Upper lobe of left lung (tissue), 5 donors: Measurements from ENCODE around the genes N4BP2 and RBM47.

- PRO-cap, 2 experiments: peak in 2 of 2 experiments; most common plus-strand start chr4:40056907 (in 1); most common minus-strand start chr4:40056813 (in 2)
- RAMPAGE, long total RNA, 4 experiments: start-site peak on the plus strand in 3 of 4 experiments, at chr4:40056864-40056935 at its widest, 23 to 181 reads per replicate
Observed at GRCh38 chr4:40056515-40057104, at the start of gene N4BP2. N4BP2 (plus strand) TSS chr4:40056850.

- PRO-cap, 2 experiments: no peak in any of the 2 experiments
- RAMPAGE, long total RNA, 4 experiments: no peak in any of the 4 experiments
Observed at GRCh38 chr4:40369829-40370048, 34.6 kb downstream of the CHRNA9 start.

DNA sequence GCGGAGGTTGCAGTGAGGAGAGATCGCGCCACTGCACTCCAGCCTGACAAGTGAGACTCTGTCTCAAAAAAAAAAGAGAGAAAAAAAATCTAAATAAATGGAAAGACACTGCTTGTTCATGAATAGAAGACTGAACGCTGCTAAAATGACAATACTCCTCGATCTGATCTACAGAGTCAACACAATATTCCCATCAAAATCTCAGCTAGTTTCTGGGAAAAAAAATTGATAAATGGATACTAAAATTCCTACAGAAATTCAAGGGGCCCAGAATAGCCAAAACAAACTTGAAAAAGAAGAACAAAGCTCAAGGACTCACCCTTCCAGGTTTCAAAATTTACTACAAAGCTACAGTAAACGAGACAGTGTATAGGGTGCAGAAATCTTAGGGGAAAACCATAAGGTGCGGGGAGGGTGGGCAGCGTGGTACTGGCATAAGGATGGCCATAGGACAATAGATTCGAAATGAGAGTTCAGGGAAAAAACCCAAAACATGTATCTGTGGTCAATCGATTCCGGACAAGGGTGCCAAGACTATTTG lies 138.9 kb downstream of the RBM47 start:
- PRO-cap, 2 experiments: no peak in any of the 2 experiments
- RAMPAGE, long total RNA, 4 experiments: start-site peak on the minus strand in 1 of 4 experiments, centred at position 125 of the sequence, 8 reads per replicate

GRCh38 chr4:40513903-40514410 lies 115.7 kb downstream of the RBM47 start:
- PRO-cap, 2 experiments: no peak in any of the 2 experiments
- RAMPAGE, long total RNA, 4 experiments: no peak in any of the 4 experiments

- PRO-cap, 2 experiments: peak in 1 of 2 experiments; most common plus-strand start chr4:40629715 (in 1); most common minus-strand start chr4:40629690 (in 1)
- RAMPAGE, long total RNA, 4 experiments: start-site peak on the minus strand in 4 of 4 experiments, at chr4:40629717-40630187 at its widest, 25 to 1,270 reads per replicate
Observed at GRCh38 chr4:40629227-40630378, at the start of gene RBM47. RBM47 (minus strand) TSS chr4:40629864.

DNA sequence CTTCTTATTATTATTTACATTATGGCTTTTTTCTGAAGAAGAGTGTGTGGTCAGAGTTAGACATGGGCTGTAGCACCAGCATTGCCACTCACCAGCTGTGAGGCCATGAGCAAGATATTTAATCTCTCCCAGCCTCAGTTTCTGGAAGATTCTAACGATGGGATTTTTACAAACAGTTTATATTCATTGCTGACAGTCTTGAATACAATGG lies 1.3 kb upstream of the RBM47 start:
- PRO-cap, 2 experiments: no peak in any of the 2 experiments
- RAMPAGE, long total RNA, 4 experiments: no peak in any of the 4 experiments

DNA sequence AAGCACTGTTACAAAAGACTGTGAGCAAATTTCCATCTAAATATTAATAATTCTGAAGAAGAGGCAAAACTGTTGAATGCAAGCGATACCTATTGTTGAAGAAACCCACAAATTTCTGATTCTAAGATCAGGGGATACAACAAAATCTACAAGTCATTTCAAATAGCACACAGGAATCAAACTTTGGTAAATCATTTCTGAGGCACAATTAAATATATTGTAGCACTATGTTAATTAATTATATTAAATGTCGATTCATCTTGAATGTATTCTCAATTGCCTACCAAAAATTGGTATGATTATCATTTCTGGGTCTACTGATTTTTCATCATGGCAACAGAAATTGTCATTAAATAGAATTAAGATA lies 59.8 kb downstream of the NSUN7 start:
- PRO-cap, 2 experiments: no peak in any of the 2 experiments
- RAMPAGE, long total RNA, 4 experiments: no peak in any of the 4 experiments

- PRO-cap, 2 experiments: no peak in any of the 2 experiments
- RAMPAGE, long total RNA, 4 experiments: start-site peak on the minus strand in 2 of 4 experiments, at chr4:40963272-40963413 at its widest, 9 to 20 reads per replicate
Observed at GRCh38 chr4:40963260-40963490, 213.4 kb downstream of the NSUN7 start.

DNA sequence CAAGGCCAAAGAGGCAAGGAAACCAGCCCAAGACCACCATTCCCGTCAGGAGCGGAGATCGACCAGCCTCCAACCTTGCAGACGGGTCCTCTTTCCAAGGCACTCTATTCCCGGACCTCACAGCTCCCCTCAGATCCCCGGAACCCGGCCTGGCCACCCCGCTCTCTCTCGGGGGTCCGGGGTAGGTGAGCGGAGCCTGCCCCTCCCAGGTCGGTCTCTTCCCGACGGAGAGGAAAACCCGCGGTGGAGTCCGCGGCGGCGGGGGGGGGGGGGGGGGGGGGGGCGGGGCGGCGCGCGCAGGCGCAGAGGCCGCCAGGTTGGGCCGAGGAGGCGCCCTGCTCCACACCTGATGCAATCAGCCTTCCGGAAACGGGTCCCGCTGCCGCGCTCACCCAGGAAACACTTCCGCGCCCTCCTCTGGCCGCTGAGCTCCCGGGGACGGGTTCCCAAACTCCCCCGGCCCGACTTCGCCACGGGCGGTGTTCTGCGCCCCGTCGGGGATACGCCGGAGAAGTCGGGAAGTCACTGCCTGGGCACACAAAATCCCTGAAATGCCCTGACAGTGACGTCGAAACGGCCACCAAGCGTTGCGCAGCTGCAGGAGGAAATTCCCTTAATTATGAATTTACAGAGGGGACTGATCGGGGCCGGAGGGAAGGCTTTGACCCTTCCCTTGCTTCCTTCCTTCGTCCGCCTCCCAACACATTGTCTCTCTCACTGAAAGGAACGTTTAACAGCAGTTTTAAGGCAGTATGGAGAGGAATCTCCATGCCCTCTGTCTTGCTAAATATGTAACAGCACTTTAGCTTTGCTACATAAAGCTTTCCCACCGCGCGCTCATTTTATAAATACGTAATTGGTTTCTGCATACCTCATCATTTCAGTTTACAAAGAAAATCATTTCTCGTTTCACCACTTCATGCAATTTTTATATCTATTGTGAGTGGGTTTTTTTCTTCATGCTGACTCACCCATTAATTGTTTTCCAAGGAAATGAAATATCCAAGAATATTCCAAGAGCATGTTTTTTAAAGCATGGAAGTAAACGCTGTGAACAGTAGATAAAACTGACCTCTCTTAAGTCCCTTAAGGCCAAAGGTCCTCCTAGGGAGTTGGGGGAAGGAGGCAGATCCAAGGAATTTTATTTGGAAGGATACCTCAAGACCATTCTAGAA lies 2.2 kb upstream of the APBB2 start:
- PRO-cap, 2 experiments: peak in 2 of 2 experiments; most common plus-strand start position 305 of the sequence (in 1); most common minus-strand start position 218 of the sequence (in 1)
- RAMPAGE, long total RNA, 4 experiments: no peak in any of the 4 experiments

- PRO-cap, 2 experiments: no peak in any of the 2 experiments
- RAMPAGE, long total RNA, 4 experiments: no peak in any of the 4 experiments
Observed at GRCh38 chr4:41258028-41258502, 1.3 kb downstream of the UCHL1 start.

DNA sequence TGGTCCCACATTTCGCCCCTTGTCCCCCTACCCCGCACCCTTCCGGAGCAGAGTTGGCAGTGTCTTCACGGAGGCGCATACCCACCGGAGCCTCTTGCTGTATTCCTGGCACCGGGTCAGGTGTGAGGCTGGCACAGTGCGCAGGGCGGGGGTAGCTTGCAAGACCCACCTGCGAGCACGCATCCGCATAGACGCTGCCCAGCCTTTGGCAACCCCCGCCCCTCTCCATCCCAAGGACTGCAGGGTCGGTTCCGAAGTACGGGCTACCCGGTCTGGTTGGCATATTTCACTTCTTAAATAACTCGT lies 104.6 kb downstream of the UCHL1 start:
- PRO-cap, 2 experiments: no peak in any of the 2 experiments
- RAMPAGE, long total RNA, 4 experiments: no peak in any of the 4 experiments

DNA sequence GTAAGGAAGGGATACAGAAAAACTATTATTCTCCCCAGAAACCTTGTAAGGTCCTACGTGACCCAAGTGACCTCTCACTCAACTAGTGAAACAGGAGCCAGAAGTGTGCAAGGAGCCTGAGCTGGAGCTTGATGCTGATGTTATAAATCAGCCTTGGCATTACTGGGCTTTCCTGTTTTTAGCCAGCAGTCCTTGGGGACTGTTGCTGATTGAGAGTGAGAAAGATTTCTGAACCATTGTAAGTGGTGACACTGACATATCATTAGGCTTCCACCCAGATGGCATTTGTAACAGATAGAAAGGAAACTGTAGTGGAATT lies 100.8 kb upstream of the LIMCH1 start:
- PRO-cap, 2 experiments: no peak in any of the 2 experiments
- RAMPAGE, long total RNA, 4 experiments: no peak in any of the 4 experiments

DNA sequence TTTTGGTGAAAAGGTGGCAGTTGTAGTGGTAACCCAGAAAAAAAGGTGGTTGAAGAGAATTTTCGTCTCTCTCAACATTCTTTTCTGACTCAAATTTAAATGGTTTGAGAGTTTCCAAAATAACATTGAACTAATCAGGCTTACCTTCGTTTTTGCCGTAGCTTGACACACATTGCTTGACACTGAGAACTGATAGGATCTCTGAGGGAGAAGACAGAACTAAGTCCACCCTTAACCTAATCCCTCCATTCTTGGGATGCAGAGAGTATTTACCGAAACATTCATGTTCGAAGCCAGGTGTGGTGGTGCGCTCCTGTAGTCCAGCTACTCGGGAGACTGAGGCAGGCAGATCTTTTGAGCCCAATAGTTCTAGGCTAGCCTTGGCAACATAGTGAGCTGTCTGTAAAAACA lies 1.0 kb downstream of the SLC30A9 start:
- PRO-cap, 2 experiments: no peak in any of the 2 experiments
- RAMPAGE, long total RNA, 4 experiments: no peak in any of the 4 experiments

DNA sequence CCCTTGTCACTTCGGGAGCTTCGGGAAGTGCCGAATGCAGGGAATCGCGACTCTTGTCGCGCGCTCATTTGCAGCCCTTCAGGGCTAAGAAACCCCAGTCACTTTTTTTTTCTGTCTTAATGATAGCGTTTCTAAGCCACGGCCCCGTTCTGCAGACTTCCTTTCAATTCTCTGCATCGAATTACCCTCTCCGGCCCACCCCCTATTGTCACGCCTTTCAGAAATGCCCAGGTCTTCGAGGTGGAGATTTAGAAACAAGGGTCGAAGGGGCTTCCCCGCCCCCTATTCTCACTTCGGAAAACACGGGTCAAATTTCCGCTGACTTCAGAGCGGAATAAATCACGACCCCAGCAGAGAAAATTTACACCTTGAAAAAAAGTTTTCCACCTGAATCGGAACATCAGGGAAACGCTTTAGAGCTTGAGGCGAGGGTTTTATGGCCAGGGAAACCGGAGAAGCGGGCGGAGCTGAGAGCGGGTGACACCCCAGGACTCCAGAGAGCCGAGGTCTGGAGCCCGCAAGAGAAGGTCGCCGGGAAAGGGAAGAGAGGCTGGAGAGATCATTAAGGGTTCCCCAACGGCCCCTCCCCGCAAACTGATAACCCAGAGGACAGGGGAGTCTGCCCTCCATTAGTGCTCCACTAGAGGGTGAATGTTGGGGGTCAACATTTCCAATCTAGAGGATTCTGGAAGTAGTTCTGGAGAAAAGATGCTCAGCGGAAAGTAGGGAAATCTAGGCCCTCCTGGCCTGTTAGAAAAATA lies 1.6 kb downstream of the SHISA3 start:
- PRO-cap, 2 experiments: no peak in any of the 2 experiments
- RAMPAGE, long total RNA, 4 experiments: no peak in any of the 4 experiments

DNA sequence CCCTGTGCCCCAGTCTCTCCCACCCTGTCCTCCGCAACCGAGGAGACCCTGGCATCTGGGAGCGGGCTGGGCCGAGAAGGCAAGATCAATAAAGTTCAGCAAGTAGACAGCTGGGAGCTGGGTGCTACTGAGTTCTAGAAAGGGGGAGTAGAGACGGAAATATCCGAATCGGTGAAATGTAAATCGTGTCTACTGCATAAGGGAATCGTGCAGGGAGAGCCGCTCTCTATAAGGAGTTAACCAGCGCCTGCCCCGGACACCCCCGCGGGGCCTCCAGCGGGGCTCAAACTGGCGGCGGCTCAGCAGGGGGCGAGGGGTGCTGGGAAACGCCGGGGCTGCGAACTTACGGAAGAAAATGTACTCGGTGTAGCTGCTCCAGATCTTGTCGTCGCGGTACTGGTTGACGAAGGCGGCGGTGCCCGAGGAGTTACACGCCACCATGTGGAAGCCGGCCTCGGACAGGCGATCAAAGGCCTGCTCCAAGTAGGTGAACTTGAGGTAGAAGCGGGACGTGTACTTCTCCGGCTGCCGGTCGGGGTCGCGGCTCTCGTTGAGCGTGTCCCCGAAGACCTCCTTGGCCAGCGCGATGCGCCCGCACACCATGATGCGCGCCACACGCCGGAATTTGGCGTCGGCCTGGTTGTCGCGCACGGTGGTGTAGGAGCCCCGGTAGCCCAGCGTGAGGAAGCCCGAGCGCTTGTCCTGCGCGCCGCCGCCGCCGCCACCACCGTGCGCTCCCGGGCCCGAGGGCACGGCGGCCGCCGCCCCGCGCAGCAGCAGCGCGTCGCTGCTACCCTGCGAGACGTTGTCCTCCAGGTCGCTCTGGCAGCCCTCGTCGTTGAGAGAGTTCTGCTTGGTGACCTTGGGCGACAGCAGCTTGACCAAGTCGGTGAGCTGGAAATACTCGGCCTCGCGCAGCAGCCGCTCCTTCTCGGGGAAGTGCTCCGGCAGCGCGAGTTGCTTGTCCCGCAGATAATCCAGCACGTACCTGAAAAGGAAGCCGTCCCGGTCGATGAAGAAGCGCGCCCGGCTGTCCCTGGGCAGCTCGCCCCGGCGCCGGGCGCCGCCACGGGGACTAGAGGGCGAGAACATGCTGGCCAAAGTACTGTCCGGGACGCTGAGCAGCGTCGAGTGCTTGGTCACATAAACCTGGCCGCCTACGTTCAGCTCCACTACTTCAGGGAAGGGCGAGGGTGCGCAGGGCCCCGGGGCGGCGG lies 985 bp downstream of the KCTD8 start:
- PRO-cap, 2 experiments: no peak in any of the 2 experiments
- RAMPAGE, long total RNA, 4 experiments: no peak in any of the 4 experiments

- PRO-cap, 2 experiments: no peak in any of the 2 experiments
- RAMPAGE, long total RNA, 4 experiments: no peak in any of the 4 experiments
Observed at GRCh38 chr4:47032120-47032545, 766 bp downstream of the GABRB1 start.

DNA sequence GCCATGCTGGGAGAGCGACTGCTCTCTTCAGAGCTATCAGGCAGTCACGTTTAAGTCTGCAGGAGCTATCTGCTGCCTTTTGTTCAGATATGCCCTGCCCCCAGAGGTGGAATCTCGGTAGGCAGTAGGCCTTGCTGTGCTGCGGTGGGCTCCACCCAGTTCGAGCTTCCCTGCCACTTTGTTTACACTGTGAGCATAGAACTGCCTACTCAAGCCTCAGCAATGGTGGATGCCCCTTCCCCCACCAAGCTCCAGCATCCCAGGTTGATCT lies 8.1 kb upstream of the NFXL1 start:
- PRO-cap, 2 experiments: no peak in any of the 2 experiments
- RAMPAGE, long total RNA, 4 experiments: no peak in any of the 4 experiments

DNA sequence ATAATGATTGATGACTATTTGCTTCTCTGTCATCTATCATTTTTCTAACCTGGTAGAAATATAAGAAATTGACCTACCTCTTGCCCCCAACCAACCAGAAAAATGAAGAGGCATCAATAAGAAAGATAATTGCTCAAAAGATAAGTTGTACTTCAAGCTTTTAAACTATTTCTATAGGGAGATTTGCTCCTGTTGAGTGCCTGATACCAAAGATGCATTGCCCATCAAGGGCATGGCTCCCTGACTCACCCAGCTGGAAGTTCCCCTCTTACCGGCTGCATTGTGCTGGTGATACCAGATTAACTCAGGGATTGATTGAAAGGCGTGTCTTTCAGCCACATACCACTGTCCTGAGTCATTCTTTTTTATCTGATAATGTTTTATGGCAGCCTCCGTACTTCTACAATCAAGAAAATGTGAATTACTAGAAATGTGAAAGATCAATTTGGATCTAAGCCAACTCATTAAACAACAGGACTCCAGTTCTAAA lies 40.2 kb downstream of the TXK start:
- PRO-cap, 2 experiments: no peak in any of the 2 experiments
- RAMPAGE, long total RNA, 4 experiments: no peak in any of the 4 experiments

DNA sequence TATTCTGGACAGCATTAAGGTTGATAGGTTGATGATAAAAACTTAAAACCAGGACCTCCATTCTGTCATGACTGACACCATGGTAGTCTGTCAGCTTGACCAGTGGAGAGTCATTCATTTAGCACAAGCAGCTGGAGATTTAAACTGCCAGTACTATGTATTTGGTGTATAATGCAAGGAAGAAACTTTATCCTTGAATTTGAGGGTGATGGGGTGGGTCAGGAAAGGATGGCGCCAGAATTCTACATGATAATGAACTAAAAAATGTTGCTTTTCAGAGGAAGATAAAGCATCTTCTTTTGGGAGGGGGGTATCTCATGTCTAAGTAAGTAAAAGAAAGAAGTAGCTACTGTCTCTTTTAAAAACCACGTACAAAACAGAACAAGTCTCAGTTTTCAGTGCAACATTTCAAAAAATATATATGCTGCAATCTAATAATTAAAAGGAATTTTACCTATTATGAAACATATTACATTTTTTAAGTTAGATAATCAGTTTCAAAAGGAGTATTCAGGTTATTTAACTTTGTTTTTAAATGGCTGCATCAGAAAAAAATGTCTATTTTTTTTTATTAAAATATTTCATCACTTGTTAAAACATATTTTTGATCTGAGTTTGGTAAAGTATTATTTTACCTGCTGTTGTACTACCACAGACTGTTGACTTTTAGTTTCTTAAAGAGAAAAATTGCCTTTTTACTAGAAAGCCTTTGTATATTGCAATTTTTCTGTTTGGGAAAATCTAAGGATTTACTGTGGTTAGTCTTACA lies 59.4 kb upstream of the SLC10A4 start:
- PRO-cap, 2 experiments: no peak in any of the 2 experiments
- RAMPAGE, long total RNA, 4 experiments: no peak in any of the 4 experiments

DNA sequence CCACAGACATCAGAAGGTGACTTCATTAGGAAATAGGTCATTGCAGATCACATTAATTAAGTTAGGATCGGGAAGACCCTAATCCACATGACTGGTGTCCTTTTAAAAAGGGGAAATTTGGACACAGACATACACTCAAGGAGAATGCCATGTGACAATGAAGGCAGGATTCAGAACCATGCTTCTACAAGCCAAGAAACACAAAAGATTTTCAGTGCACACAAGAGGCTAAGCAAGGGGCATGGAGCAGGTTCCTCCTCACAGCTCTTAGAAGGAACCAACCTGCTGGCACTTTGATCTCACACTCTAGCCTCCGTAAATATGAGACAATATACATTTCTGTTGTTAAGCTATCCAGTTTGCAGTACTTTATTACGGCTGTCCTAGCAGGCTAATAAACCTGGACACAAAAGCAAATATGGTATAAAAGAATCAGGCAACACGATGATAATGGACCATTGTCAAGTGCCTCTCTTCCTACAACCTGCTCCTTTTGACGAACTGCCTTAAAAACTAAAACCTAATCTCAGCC lies 114.4 kb downstream of the ZAR1 start:
- PRO-cap, 2 experiments: no peak in any of the 2 experiments
- RAMPAGE, long total RNA, 4 experiments: no peak in any of the 4 experiments